H4 (cell line): ENCODE results near the gene CDYL.

DNA sequence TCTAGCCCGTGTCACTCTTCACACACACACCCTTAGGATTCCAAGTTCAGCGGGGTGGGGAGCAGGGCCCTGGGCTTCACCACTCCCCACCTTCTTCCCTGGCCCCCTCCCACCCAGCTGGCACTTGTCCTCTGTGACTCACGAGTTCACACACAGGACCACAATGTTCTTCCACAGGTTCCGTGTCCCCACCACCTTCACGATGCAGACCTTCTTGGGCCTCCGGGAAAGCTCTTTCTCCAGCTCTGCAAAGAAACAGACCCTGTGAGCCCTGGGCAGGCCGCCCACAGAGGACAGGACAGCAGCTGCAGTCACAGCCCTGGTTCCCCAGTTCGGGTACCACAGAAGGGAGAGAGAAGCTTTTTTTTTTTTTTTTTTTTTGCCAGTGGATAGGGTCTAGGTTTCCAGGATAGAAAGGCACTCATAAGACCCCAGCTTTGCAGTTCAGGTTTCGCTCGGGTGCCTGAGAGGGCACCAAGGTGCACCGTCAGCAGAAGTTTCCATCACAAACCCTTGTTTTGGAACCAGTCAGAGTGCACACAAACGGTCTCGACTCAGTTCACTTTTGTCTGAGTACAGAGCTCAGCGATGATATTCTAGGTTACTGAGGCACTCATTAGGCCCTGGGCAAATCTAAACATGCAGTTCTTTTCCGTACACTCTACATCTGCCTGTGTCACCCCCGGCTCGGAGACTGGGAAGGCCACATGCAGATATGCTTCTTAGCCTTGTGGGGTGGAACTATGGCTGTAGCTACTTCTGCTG, 31.1 kb downstream of the PSMG4 start:
- RAMPAGE, long total RNA: no peak

DNA sequence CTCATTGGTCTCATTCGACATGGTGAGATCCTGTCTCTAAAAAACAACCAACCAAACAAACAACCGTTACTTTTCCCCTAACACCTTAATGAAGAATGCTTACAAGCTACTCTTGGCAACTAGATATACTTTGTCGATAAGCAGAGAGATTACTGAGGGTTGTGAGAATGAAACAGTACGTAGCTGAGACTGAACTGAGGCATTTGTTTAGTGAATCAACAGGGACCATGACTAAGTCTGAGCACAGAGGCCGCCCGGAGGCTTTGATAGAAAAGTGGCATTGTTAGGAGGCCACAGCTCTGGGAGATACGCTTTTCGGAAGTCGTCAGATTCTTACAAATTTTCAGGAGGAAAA, 69.3 kb downstream of the PSMG4 start:
- RAMPAGE, long total RNA: no peak

DNA sequence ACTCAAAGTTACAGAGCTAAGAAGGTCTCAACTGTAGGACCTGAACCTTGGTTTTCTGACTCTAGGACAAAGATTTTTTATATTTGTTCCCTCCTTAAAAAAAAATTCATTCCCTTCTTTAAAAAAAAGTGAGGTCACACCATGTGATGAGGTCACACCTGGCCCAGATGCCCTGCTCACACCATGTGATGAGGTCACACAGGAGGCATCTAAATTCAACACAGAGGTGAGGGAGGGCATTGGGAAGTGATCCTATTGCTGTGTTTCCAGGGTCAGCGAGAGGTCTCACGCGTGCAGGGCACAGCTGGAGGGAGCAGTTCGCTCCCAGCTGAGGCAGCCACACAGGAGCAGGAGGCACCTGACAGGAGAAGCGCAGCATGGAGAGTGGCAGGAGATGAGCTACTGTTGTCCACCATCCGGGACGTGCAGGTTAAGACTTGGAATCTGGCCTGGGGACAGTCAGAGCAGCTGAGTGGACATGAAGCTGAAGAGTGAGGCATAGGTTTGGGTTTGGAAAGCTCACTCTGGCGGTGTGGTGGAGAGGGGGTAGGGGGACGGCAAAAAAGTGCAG, 92.4 kb downstream of the SLC22A23 start:
- RAMPAGE, long total RNA: no peak

- RAMPAGE, long total RNA: no peak
Measured at GRCh38 chr6:3367832-3368084, 89.1 kb downstream of the SLC22A23 start.

DNA sequence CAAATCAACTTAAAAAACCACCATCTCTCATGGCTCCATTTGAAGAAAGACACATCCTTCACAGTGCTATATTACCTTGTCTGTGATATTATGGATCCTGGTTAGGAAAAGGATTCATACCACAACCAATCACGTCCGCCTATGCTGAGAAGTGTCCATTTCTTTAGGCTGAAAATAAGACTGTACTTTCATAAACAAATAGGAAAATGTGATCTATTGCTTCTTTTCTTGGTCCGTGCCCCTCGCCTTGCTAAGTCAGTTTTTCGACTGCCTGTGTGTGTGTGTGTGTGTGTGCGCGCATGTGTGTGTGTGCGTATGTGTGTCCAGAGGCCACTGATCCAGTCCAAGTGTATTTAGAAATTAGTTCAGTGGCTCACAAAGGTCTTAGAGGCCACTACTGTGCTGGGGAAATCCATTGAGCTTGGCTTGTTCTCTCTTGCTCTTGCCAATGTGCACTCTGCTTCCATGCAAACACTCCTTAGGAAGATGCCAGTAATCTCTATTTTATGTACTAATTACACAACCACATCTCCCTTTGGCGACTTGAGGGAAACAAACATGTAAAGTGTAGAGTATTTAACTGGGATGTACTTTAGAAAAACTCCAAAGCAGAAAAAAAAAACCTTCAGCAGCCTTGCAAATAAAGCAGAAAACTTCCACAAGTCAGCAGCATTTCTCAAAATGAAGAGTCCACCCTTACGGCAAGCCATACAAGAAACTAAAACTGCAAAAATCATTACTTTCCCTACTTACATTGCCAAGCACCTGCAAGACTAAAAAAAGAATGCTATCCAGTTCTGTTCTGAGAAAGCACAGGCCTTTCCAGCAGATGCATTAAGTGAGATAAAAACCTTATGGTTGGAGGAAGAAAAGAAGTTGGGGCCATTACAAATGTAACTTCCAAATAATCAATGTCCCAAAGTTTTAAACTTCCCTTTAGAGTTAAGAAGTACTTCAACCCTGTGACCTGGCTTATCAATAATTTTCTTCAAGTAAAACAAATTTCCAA, 50.3 kb downstream of the SLC22A23 start:
- RAMPAGE, long total RNA: no peak

DNA sequence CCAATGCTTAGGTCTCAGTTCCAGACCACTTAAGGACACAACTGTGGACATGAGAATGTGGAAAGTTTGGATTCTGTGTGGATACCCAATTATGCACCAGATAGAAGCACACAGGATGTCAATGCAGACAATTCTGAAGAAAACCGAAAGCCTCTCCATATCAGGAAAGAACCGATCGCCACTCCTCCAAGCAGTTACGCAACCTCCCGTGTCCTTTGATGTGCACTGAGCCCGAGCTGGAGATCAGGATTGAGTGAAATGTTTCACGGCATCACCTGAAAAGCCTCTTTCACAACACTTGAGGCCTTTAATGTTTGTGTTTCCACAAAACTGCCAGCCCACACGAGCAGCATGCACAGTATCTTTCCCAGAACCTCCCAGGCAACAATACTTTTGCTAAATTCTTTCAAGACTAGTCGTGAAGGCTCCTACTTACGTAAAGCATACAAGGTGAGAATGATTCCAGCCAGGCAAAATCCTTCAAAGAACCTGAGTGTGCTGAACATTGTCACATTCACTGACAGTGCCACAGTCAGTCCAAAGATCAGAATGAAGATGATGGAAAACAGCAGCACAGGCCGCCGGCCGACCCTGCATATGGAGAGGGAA, 47.0 kb downstream of the SLC22A23 start:
- RAMPAGE, long total RNA: no peak

GRCh38 chr6:3421715-3422057, 35.2 kb downstream of the SLC22A23 start:
- RAMPAGE, long total RNA: no peak

DNA sequence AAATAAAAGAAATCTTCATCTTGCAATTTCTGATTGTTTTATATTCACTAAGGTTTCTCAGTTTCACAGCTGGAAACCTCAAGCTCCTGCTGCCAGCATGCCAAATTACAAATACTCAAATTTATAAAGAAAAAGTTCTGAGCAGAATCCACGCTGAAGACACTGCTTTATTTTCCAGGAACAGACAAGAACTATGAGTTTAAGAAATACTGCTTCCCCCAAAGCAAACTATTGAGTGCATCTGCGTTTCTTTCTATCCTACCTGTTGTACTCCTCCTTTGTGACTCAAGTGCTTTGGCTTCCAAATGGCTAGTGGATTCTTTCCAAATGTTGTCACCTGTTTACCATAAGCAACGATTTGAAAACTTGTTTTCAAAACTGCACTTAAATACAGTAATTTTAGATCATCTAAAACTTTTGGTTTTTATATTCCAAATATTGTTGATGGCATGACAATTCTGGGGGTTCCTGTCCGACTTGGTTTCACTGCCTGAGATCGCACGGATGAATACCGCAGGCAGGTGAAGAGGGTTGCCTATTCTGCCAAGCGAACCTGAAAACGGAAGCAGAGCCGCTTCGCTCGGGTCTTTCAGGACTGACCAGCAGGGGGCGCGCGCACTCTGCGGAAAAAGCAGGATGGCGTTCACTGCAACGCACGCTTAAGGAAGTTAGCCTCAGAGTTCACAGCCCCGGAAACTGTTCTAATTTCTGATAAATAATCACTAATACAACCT, 9.4 kb downstream of the PXDC1 start:
- RAMPAGE, long total RNA: no peak

GRCh38 chr6:3805784-3806239, 43.4 kb upstream of the FAM50B start:
- RAMPAGE, long total RNA: no peak

DNA sequence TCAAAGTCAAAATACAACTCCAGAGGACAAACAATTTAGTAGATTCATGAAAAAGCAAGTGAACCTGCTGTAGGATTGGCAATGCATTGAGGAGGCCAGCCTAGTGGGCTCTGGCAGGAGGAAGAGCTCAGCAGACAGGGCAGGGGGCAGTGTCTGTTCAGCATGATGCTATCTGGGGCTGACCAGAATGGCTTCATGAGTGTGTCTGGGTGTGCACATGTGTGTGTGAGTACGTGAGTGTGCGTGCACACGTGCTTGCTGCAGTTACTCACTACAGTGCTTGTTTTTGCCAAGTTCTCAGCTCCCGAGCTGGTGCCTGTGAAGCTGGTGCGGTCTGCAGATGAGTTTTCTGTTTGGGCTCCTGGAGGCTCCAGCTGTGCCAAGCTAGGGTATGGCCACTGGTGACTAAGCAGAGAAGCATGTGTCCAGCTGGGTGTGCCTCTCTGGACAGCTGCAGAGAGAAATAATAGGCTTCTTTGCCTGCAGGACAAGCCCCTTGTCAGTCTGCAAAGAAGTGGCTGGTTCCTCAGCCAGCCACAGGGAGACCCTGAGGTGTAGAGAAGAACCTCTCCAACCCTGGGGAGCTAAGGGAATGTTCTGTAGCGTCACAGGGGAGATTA, 40.4 kb upstream of the FAM50B start:
- RAMPAGE, long total RNA: no peak

DNA sequence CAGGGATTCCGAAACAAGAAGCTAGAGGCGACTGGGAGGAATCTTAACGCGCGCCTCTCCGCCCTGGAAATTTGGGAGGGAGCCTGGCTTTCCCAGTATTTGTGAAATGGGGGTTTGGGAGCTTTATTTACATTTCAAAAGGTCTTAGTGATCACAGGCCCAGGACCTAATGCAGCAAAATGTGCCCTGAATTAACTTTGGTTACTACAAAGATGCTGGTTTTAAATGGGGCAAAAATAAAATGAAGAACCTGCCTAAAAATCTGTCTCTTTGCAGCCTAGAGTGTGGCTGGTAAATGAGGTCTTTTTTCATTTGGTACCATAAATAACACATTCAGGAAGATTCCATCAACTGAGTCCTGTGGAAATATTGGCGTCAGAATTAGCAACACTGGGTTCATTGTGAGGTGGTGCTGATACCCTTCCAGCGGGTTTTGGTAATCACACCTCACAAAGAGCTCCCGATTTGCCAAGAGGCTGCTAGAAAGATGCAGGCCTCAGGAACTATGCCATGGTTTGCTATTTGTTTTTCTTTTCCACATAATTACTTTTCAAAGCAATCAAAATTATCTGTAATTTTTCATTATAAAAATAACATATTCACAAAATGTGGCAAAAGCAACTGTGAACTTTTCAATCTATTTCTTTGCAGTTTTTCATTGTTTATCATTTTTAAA, 55.3 kb downstream of the FAM50B start:
- RAMPAGE, long total RNA: no peak

- RAMPAGE, long total RNA: no peak
Measured at GRCh38 chr6:4109553-4110022, 25.8 kb downstream of the ECI2 start.

DNA sequence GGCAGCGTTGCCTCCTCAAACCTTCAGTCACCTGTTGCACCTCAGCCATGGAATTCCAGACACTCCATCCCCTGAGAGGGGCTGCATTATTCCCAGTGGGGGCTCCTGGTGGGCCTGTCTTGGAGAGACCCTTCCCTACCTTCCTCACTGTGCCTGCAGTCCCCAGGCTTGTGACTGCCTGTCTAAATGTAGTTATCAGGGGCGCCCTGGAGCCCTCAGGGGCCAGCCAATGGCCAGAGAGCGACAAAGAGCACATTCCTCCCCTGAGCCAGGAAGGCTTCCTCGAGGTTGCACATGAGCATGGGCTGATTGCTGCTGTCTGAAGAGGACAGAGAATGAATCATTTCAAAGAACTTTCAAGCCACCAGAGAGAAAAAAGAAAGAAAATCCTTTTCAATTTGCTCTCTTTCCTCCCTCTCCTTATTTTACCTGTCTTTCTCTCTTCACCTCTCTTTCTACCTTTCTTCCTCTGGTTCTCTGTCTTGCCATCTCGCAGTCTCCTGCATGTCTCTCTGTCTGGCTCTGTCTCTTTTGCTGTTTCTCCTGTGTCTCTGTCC, 211.7 kb upstream of the ECI2 start:
- RAMPAGE, long total RNA: no peak

DNA sequence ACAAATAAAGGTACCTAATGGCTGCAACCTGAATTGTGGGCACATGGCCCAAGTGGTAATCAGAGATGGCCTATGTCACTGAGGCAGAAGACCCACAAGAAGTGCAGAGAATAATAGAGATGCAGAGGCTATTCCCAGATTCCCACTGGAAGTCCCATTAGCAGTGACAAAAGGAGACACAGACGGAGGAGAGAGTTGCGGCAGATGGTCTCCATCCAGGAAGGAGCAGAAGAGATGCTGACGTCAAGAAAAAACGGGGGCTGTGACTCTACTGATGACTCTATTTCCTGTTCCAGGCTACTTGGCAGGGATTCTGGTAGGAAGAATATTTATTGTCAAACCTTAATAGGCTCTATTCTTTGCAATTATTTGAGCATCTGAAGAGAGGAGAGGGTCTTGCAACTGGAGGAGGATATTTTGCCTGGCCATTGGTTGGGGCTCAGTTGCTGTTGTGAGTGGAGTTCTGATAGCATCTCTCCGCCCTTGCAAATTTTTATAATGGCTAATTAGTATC, 246.0 kb upstream of the ECI2 start:
- RAMPAGE, long total RNA: no peak

GRCh38 chr6:4775964-4777027, at the start of gene CDYL:
Gene CDYL (plus strand): TSS chr6:4776404.
- RAMPAGE, long total RNA: no peak

DNA sequence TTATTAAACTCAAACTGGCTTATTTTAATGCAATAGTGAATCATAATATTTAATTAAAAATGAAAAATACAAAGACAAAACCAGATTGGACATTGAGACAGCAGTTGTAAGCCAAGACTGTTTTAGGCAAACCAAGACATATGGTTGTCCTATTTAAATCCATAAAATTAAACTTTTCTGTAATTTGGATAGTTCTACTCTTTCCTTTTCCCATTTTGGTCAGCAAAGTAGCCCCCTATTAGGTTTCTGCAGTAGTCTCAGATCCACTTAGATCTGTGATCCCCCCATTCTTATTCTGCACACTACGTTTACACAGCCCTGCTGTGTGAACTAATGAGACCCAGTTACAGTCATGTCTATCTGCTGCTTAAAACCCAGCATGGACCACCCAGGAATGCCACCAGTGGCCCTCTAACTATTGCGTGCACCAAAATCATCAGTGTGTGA, 70.5 kb downstream of the CDYL start:
- RAMPAGE, long total RNA: no peak

- RAMPAGE, long total RNA: no peak
Measured at GRCh38 chr6:4855804-4856917, 80.0 kb downstream of the CDYL start.

GRCh38 chr6:4879872-4880330, 103.7 kb downstream of the CDYL start:
- RAMPAGE, long total RNA: no peak

DNA sequence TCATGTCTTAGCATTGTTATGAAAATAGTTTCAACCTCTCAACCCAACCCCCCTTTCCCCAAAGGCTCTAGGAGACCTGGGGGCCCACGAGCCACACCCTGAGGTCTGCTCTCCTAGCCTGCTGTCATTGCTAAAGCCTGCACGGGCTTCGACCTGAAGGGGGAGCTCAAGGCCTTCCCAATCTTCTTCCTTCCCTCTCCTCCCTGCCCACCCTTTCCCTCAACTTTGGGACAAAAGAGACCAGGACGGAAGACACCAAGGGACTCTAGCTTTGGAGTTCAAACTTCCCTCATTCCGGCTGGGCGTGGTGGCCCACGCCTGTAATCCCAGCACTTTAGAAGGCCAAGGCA, 28.0 kb upstream of the PPP1R3G start:
- RAMPAGE, long total RNA: no peak

GRCh38 chr6:5085630-5086268, 608 bp downstream of the PPP1R3G start:
- RAMPAGE, long total RNA: no peak